Brain (tissue), 1 donor: ENCODE results near the gene ATP2A2.

- RRBS: no CpG with 5 or more reads among the region's 16 CpGs
These were observed 32.8 kb downstream of the TCHP start for GRCh38 chr12:109932658-109933436.

DNA sequence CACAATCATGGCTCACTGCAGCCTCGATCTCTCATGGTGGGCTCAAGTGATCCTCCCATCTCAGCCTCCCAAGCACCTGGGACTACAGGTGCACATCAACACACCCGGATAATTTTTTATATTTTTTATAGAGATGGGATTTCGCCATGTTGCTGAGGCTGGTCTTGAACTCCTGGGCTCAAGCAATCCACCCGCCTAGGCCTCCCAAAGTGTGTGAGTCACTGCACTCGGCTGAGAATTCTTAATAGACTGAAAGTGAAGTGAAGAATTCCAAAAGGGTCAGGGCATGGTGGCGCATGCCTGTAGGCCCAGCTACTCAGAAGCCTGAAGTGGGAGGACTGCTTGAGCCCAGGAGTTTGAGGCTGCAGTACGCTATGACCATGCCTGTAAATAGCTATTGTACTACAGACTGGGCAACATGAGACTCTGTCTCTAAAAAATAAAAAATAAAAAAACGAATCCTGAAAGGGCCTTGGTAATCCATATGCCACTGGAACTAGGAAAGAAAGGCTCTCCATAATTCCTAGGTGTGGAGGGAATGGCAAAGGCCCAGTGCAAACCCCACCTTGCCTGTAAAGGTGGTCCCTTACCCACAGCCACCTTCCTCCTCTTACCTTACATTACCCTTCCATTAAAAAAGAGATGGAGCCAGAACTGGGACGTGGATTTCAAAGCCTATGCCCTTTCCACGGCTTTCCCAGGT lies 43.8 kb downstream of the TCHP start:
- RRBS: no CpG with 5 or more reads among the region's 10 CpGs

GRCh38 chr12:110111258-110112040 lies 12.7 kb upstream of the IFT81 start:
- RRBS: no CpG with 5 or more reads among the region's 5 CpGs

DNA sequence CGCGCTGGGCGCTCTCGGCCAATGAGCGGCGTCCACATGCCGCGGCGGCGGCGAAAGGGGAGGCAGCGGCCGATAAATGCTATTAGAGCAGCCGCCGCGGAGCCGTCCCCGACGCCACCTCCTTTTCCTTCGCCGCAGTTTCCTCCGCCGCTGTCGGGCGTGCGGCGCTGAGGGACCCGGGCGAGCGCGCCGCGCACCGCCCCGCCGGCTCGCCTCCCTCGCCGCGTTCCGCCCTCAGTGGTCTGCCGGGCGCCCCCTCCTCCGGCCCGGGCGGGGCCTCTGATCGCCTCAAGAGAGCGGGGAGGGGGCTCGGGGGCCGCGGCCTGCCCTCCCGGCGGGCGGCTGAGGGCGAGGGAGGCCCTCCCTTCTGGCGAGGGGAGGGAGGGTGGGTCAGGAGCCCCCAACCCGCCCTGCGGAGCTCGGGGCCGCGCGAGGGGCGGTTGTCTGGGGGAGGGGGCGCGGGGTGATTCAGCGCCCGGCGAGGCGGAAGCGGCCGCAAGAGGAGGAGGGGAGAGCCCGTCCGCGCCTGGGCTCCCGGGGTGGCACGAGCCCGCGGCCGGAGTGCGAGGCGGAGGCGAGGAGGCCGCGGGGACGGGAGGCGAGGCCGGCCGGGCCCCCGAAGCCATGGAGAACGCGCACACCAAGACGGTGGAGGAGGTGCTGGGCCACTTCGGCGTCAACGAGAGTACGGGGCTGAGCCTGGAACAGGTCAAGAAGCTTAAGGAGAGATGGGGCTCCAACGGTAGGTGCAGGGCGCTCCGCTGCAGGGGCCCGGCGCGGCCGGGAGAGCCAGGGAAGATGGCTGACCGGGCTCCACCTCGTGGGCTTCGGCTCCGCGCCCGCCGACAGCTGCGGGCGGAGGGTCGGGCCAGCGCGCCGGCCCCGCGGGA lies at the start of gene ATP2A2:
Gene ATP2A2 (plus strand): TSS at position 82 of the 890 bp plus-strand sequence.
- RRBS: 2% methylated on average over 46 of the region's 118 CpGs

DNA sequence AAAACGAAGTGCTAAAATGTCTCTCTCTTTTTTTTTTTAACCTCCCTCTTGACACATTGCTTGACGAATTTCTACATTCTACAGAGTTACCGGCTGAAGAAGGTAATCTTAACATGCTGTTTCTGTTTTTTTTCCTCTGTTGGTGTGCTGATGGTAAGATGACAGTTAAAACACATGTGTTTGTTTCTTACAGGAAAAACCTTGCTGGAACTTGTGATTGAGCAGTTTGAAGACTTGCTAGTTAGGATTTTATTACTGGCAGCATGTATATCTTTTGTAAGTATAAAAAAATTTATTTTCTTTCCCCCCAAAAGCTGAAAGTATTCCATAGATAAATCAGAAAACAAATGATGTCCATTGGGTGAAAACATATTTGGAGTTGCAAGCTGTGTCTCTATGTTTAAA lies 1.5 kb downstream of the ATP2A2 start:
- RRBS: no CpG with 5 or more reads among the region's 3 CpGs

DNA sequence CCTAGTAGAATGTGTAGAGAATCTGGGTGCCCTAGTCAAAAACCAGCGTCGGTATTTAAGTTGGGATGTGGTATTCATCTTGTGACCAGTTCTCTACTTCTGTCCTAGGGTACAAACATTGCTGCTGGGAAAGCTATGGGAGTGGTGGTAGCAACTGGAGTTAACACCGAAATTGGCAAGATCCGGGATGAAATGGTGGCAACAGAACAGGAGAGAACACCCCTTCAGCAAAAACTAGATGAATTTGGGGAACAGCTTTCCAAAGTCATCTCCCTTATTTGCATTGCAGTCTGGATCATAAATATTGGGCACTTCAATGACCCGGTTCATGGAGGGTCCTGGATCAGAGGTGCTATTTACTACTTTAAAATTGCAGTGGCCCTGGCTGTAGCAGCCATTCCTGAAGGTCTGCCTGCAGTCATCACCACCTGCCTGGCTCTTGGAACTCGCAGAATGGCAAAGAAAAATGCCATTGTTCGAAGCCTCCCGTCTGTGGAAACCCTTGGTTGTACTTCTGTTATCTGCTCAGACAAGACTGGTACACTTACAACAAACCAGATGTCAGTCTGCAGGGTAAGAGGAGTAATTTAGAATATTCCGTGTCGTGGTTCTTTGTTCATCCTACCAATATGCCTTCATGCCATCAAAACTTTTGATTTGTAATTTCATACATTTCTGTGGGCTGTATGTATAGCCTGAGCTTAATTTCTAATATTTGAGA lies 46.6 kb downstream of the ATP2A2 start:
- RRBS: 100% methylated on average over 1 of the region's 10 CpGs

- RRBS: no CpG with 5 or more reads among the region's 5 CpGs
These were observed 1.2 kb downstream of the PPTC7 start for GRCh38 chr12:110581943-110582221.

DNA sequence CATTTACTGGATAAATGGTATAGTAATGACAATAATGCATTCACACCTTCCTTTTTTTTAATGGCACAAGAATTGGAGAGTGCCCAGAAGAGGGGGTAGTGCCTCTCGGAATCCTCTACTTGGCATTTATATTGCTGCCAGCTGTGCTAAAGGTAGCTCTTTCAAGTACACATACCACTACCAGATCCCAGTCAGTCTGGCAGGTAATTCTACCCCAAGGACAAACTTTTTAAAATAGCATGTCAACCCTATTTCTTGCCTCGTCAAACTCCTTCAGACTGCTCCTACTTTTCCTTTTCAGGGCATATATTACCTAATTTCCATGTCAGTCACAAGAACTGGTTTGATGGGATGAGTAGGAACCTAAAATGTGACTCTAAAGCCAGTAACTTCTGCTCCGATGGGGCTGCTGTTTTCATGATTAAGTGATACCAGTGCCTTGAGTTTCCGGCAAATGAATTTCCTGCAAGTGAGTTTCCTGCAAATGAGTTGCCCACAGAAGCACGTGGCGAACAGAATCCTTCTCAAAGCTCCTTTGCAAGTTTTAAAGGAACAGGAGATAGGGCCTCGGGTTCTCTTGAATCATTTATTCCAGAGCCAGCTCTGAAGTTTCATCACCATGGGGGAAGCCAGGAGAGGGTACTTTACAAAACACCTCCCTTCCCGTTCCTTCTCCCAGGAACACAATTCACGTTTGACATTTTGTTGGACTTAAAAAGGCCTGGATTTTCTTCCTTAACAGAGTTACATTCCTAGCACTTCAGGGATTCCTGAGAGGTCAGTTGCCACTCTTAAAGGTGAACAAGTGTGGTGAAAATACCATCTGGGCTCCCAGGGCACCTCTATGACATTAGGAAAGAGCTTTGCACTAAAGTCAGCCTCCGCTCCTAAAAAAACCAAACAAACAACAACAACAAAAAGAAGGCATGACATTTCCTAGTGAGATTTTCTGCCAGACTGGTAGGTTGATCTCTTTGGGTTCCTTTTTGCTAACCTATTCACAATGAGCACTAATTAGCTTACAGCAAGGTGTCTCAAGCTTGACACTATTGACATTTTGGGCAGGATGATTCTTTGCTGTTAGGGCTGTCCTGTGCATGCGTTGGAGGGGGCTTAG lies 2.2 kb upstream of the PPTC7 start:
- RRBS: no CpG with 5 or more reads among the region's 11 CpGs

DNA sequence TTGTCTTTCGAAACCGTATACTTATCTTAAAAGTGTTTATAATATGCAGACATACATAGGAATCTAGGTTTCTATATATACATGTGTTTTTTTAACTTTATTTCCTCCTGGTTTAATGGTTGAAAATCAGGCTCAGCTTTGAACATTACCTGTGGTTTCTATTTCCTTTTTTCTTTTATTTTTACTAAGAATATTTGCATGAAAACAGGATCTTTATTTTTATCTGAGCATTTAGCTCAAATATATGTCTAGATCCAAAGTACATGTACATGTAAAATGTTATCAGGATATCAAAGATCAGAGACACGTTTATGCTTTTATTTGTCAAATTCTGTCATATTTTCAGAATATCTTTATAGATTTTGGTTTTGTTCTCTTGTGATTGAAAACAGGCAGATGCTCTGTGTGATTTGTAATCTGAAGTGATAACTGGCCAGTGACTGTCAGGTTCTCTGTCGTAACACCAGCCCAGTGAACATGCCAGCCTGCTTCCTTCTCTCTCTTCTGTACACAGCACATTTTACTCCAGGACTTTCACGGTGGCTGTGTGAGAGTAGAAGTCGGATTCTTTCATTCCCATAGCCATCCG lies 13.7 kb downstream of the TCTN1 start:
- RRBS: no CpG with 5 or more reads among the region's 7 CpGs

DNA sequence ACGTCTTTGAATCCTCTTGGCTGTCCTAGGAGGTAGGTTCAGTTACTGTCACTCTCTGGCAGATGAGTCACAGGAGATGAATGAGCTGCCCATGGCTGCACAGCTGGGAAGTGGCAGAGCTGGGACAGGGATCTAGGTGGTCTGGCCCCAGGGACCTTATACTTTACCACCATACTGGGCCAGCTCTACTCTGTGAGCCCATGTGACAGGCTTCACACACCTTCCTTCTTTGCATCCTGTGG lies 24.0 kb downstream of the TCTN1 start:
- RRBS: no CpG with 5 or more reads among the region's 1 CpG

- RRBS: no CpG with 5 or more reads among the region's 8 CpGs
These were observed 35.3 kb downstream of the TCTN1 start for GRCh38 chr12:110649159-110649758.

DNA sequence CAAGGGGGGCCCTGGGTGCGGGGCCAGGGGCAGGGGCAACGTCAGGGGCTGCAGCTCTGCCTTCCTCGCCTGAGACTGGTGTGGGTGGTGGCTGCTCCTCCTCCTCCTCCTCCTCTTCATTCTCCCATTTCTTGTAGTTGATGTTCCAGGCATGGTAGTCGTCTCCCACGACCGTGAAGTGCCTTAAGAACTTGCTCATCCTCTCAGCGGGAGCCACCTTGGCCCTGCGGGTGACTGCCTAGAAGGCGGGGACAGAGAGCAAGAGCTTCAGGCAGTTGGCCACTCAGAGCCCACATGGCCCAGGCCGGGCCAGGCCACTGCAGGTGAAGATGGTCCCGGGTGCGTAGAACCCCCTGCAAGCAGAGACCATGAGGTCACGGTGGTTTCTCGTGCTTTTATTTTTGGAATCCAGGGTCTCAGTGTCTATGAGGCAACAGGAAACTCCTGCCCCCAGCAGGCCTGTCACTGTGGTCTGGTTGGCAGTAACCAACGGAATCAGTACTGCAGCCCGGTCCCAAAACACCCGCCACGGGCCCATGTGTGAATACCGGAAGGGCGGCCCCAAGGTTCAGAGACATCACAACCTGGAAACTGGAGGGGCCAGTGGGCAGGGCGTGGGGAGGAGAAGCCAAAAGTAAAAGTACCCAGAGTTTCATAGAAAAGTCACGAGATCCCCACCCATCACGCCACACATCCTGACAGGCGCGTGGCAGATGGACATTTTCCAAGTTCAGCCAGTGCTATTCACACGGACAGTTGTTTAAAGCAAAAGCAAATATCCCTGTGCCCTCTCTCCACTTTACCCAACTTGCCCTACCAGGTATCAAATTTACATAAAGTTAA lies 27.5 kb downstream of the HVCN1 start:
- RRBS: no CpG with 5 or more reads among the region's 26 CpGs

DNA sequence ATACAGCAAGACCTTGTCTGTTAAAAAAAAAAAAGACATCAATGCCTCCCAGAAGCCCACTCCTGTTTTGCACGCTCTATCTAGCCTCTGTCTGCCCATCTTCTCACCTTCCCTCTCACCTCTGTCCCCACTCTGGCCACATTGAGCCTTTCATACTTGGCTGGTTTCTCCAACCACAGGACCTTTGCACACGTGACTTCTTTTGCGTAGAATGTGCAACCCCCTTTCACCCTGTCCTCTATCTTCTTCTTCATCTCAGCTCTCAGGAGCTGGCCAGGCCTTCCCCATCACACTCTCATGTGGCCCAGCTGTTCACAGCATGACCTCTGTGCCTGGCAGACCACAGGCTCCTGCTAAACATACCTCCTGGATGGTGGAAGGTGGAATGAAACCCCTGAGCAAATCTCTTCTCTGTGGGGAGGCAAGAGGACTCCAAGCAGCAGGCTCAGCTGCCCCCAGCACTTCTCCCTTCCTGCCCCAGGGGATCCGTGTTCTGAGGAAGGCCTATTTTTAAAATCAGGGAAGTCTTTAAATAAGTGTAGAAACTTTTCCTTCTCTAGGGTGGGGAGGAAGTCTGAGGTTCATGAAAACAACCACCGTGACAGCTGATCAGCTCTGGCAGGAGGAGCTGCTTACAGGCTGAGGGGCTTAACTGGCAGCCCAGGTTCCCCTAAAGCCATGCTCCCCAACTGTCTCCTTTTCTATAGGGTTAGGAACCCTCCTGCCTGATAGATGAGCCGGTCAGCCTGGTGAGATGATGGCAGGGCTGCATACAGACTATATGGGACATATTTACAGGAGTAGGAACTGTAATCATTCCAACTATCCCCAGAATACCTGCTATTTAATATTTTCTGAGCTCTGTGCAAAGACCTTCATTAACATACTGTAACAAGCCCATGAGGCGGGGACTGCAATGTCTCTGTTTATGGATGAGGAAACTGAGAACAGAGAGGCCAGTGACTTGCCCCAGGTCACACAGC lies 11.4 kb downstream of the HVCN1 start:
- RRBS: no CpG with 5 or more reads among the region's 7 CpGs

- RRBS: no CpG with 5 or more reads among the region's 7 CpGs
These were observed 9.7 kb downstream of the PPP1CC start for GRCh38 chr12:110732939-110733538.

- RRBS: 1% methylated on average over 15 of the region's 24 CpGs
These were observed 277 bp upstream of the PPP1CC start for GRCh38 chr12:110743031-110743305.

- RRBS: no CpG with 5 or more reads among the region's 5 CpGs
These were observed 2.2 kb upstream of the PPP1CC start for GRCh38 chr12:110744715-110745453.

- RRBS: no CpG with 5 or more reads among the region's 4 CpGs
These were observed 37.8 kb upstream of the PPP1CC start for GRCh38 chr12:110780504-110780868.

- RRBS: no CpG with 5 or more reads among the region's 5 CpGs
These were observed 6.9 kb downstream of the CCDC63 start for GRCh38 chr12:110853632-110854204.

- RRBS: no CpG with 5 or more reads among the region's 3 CpGs
These were observed 8.2 kb upstream of the MYL2 start for GRCh38 chr12:110928690-110928878.

GRCh38 chr12:110928879-110929028 lies 8.4 kb upstream of the MYL2 start:
- RRBS: no CpG with 5 or more reads among the region's 2 CpGs